Aorta (tissue), 1 donor: ENCODE data around the gene C4orf19.

- PRO-cap, result no peak
Measured at GRCh38 chr4:25029236-25029711, 1.5 kb downstream of the LGI2 start.

DNA sequence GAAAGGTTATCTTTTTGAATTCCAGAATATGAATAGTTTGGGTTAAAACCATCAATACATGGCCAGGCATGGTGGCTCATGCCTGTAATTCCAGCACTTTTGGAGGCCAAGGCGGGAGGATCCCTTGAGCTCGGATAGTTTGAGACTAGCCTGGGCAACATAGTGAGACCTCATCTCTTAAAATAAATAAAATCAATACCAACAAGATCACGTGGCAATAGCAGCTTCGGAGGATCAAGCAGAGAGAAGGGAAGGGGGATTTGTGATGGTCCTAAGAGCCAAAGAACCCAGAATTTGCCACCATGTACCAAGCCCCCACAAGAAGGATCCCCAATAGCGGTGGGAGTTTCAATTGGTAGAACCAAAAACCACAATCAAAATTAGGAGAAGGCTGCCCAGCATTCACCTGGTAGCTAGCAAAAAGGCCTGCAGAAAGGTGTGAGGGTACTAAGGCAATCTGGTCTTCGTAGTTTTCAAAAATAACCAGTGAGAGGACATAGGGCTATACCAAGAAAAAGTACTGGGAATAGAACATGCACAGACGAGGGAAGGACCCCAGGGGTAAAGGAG is 31.9 kb upstream of the ZCCHC4 start:
- PRO-cap, result no peak

GRCh38 chr4:25284790-25284989 is 27.9 kb upstream of the ZCCHC4 start:
- PRO-cap, result no peak

DNA sequence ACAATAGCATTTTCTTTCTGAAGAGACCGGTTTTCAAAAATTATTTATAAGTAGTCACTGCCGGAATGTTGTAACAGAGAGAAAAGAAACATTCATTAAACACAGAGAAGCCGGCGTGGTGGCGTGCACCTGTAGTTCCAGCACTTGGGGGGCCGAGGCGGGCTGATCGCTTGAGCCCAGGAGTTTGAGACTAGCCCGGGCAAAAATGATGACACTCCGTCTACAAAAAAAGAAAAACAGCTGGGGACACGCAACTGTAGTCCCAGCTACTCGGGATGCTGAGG is 855 bp downstream of the ZCCHC4 start:
- PRO-cap, result no peak

GRCh38 chr4:25331498-25331789 is 18.9 kb downstream of the ZCCHC4 start:
- PRO-cap, result no peak

GRCh38 chr4:25397944-25398883 is 21.2 kb downstream of the ANAPC4 start:
- PRO-cap, result no peak

DNA sequence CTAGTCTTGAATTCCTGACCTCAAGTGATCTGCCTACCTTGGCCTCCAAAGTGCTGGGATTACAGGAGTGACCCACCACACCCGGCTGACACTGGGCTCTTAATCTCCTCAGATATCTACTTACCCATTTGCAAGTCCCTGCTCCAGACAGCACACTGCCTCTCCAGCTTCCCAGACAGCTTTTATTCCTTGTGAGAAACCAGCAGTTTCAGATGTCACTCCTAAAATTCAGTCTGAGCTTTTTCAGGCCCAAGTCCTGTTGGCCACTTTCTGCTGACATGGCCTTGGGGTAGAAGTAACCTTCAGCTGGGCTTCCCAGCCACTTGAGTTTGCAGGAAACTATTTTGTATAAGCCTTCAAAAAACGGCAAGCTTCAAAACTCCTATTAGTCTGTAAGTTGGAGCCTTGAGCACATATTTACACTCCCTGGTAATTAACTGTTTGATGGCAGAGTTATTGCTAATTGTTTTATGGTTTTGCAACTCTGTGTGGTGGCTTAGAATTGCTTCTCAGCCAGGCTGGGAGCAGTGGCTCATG is 86.6 kb upstream of the SLC34A2 start:
- PRO-cap, result no peak

- PRO-cap, result no peak
Measured at GRCh38 chr4:25875066-25875786, 12.4 kb upstream of the SEL1L3 start.

GRCh38 chr4:26015141-26015846 is 101.3 kb downstream of the SMIM20 start:
- PRO-cap, result no peak

DNA sequence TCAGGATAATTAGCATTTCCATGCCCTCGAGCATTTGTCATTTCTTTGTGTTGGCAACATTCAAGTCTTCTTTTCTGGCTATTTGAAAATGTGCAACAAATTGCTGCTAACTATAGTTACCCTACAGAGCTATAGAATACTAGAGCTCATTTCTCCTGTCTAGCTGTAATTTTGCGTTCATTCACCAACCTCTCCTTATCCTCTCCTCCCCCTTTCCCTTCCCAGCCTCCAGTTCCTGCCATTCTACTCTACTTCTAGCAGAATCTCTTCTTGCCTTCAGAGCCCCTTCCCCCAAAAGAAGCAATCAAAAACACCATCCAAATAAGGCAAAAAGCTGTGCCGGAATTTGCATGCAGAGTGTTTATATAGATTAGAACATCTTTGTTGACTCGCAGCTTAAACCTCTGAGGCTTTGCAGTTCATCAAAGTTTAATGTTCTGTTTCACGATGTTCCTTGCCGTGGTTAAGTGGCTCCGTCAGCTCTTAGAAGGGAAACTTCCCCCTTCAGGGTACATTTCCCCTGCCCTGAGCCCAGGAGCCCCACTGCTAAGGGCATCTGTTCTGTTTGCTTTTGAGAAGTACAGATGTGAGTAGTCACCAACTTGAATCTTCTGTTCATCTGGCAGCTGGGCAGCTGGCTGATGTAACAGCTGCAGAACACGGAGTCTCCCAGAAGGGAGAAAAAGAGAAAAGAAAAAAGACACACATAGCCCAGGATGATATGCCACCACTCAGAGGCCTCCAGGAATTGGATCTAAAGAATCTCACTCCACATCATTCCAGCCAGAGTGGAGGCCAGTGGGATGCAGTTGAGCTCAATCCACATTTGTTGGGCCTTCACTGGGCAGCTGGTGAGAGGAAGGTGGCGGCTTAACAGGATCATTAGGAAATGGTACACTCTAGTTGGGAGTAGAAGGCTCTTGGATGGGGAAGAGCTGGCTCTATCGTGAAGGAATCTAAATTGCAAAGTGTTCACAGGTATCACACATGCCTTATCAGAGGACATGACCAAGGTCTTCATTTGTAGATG is 178.9 kb upstream of the RBPJ start:
- PRO-cap, result no peak

- PRO-cap, result no peak
Measured at GRCh38 chr4:26174943-26175666, 145.7 kb upstream of the RBPJ start.

- PRO-cap, result bidirectional peak, plus-strand start at chr4:26319790, minus-strand start at chr4:26319543
Measured at GRCh38 chr4:26319460-26319907, 1.3 kb upstream of the RBPJ start.

DNA sequence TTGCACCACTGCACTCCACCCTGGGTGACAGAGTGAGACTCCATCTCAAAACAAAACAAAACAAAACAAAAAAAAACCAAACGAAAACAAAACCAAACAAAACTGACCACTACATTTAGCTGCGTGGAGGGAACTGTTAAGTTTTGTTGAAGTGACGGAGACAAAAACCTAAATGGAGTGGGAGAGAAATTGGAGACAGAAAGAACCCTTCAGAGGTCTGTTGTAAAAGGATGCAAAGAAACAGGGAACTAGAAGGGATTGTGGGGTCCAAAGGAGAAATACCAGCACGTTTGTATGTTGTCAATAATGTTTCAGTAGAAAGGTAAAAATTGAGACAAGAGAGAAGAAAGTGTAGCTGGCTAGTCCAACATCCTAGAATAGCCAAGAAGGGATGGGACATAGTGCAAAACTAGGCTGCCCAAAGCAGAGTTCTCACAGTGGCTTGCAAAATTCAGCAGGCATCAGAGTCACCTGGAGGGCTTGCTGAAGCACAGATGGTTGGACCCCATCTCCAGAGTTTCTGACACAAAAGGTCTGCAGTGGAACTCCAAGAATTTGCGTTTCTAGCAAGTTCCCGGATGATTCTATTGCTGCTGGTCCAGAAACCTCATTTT is 20.9 kb downstream of the RBPJ start:
- PRO-cap, result no peak

- PRO-cap, result no peak
Measured at GRCh38 chr4:26861725-26862292, 1.2 kb downstream of the STIM2 start.

GRCh38 chr4:27696328-27696626 is 835.6 kb downstream of the STIM2 start:
- PRO-cap, result no peak

GRCh38 chr4:31021408-31021628 is 301.1 kb downstream of the PCDH7 start:
- PRO-cap, result no peak

- PRO-cap, result no peak
Measured at GRCh38 chr4:31996583-31997083, 1276.5 kb downstream of the PCDH7 start.

DNA sequence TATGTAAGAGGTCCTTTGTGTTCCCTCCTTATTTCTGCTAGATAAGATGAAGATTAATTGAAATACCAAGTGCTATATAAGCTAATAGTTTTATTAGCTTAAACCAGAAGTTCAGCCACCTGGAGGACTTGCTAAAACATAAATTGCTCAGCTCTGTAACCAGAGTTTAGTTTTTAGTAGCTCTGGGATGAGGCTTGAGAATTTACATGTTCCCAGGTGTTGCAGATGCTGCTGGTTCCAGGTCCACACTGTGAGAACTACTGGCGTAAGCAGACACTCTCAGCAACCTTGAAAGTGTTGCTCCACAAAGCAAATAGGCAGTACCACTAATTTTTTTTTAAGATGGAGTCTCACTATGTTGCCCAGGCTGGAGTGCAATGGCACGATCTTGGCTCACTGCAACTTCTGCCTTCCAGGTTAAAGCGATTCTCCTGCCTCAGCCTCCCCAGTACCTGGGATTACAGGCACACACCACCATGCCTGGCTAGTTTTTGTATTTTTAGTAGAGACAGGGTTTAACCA is 25.3 kb upstream of the C4orf19 start:
- PRO-cap, result no peak

DNA sequence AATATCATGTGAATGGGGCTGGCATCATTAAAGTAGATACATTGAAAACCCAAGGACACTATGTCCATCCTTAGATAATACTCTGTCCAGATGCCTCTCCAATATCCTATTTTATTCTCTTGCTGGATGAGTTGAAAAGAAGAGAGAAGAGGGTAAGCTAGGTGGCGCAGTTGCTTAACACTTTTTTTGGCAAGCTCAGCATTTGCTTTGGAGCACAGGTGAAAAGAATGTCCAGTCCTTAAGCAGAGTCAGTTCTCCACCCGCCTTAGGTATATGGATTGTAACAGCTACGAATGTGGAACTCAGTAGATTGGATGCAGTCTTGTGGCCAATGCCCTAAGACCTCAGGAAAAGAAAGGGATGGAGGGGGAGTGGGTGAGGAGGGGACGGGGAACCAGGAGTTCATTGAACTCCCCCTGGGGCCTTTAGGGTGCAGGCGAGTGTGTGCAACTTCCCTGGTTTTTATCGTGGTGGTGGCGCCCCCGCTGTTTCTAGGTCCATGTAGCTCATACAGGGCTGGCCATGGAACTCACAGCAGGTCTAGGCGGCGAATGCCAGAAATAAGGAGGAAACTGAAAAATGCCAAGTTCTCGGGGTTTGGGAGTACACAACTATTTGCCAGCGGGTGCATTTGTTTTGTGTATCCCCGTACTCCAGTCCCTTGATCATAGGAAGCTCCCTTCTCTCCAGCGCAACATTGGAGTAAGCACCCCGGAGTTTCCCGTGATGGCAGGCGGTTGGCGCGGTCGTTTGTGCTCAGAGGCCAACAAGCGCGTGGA is 590 bp upstream of the C4orf19 start:
- PRO-cap, result no peak

DNA sequence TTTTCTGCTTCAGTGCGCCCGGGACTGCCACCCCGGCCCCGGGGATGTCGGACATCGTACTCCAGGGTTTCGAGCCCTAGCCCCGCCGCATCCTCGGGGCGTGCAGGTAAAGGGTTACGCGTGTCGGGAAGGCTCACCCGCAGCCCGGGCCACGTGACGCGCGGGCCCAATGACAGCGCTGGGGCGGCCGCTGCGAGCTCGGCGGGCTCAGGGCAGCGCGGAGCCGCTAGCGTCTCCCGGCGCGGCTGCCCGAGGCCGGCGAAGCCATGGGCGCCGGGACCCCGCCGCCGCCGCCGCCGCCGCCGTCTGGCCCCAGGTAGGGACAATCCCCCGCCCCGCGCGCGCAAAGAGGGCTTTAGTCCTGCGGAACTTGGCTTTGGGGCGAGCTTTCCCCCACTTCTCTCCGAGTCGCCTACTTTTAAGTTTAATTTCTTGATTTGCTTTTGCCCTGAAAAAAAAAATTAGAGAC is at the start of gene C4orf19:
TSS of gene C4orf19 (plus strand) at position 201 of the 469 bp plus-strand sequence.
- PRO-cap, result no peak